ENCODE results near the genes GAS1 and SPIN1.

- PRO-cap, result no peak
Observed at GRCh38 chr9:84139248-84139541, 158.6 kb downstream of the RMI1 start.

GRCh38 chr9:84851908-84852340 lies 182.4 kb downstream of the NTRK2 start:
- PRO-cap, result no peak

DNA sequence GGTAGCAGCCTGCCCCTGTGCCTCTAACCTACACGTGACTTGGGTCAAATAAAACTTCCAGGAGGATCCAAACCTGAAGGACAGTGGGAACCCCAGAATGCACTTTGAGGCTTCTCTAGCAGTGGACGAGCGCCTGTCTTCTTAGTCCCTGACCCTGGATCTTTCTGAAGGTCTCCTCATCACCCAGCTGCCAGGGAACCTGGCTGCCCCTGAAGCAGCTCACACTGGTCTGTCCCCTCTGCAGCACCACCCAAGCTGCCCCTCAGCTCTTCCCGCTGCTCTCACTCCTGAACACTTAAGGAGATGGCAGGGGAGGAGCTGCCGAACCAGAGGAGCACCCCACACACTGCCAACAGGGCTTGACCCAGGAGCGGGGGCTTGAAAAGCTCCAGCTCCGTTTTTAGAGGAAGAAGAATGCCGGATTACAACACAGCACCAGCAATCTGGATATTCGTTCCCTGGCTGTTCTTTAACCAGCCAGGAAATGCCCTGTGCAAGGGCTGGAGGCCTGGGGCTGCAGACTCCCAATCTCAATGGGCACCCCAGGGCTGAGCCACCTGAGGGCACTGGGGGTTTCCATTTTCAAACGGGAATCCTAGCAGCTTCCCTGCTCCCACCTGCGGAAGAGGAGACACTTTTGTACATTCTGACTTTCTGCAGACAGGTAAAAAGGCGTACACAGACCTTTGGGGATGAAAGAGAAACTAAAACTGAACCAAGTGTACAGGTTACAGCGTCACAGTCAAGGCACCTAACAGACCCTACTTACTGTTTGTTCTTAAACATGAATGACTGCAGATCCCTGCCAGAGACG lies 36.4 kb downstream of the GOLM1 start:
- PRO-cap, result no peak

GRCh38 chr9:86127278-86127923 lies 28.0 kb upstream of the GOLM1 start:
- PRO-cap, result no peak

DNA sequence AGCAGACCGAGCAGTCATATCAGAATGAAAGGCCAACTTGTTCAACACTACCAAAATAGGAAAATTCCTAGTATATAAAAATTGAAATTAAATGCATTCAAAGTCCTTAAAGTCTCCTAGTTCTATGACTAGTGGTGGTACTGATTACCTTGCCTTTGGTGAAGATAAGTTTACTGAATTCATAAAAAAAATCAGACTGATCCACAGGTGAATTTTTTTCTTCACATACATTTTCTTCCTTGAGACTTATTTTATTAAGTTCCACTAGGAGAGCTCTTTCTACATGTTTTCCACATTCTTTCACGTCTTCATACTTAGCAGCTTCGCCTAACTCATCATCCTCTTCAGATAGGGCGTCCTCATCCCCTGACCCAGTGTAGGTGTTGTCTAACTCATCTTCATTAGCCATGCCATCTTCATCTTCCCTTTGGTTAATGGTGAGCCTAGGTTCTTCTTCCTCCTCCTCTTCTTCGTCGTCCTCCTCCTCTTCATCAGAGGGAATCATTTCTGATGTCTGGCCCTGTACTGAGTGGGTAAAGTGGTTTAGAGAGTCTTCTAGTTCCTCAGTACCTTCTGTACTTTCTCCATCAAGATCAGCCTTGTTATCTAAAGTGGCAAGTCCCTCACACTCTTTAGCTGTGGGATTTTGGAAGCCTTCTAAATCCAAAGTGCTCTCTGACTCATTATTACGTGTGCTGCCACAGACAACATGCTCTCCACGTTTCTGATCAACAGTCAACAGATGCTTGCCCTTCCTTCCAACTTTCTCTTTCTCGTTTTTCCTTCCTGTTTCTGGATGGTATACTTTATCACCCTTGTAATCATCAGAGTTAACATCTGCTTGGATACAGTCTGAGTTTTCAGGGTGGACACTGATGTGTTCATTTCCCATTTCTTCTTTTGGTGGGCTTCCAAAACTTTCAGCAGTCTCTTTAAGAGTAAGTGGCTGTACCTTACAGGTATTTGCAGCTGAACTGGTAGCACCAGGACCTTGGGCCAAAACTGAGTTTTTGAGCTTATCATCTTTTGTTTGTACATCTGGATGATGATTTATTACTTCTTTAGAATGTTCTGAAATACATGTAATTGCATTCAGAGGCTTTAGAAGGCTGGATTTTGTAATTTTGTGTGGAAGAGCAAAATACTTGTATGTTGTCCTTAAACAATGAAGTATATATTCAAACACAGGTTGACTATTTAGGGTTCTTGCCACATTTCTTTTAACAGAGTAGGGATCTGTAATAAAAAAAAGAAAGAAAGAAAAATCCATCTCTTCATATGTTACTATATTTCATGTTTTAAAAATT lies 31.0 kb downstream of the TUT7 start:
- PRO-cap, result no peak

DNA sequence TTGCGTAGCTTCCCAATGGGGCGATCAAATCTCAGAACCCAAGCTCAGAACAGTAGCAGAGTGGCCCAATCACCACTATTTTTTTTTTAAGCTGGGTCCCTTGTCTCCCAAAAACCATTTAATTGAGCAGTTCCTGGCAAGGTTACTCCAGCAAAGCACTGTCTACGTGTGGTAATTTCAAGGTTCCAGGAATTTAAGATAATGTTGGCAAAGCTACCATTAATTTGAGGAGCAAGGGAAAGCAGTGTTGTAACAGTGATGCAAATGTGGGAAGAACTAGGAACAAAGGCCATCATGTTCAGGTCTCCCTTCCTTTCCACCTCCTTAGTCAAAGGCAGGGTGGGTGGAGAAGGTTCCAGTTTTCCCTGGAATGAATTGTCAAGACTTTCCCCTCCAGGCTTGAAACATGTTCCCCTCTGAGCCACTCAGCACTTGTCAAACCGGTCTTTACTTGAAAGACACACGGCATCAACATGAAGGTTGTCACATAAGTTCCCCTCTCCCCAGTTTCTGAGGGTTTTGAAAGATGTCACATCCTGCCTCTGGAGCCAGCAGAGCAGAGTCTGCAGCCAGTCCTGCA lies 226.1 kb downstream of the GAS1 start:
- PRO-cap, result no peak

GRCh38 chr9:86946721-86947574 lies at the start of gene GAS1:
GAS1 (minus strand) TSS chr9:86947506.
- PRO-cap, result no peak

DNA sequence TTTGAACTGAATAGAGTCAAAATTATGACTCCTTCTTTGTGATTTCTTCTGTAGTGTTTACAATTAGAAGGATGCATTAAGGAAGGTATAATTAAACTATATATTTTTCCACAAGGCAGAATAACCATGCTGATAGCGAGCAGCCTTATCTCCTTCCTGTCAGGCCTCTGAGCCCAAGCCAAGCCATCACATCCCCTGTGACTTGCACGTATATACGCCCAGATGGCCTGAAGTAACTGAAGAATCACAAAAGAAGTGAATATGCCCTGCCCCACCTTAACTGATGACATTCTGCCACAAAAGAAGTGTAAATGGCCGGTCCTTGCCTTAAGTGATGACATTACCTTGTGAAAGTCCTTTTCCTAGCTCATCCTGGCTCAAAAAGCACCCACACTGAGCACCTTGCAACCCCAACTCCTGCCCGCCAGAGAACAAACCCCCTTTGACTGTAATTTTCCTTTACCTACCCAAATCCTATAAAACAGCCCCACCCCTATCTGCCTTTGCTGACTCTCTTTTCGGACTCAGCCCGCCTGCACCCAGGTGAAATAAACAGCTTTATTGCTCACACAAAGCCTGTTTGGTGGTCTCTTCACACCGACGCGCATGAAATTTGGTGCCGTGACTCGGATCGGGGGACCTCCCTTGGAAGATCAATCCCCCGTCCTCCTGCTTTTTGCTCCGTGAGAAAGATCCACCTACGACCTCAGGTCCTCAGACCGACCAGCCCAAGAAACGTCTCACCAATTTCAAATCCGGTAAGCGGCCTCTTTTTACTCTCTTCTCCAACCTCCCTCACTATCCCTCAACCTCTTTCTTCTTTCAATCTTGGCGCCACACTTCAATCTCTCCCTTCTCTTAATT lies 86.9 kb upstream of the DAPK1 start:
- PRO-cap, result no peak

- PRO-cap, result no peak
Observed at GRCh38 chr9:87497127-87497339, 634 bp upstream of the DAPK1 start.

GRCh38 chr9:87498192-87499191 lies 825 bp downstream of the DAPK1 start:
- PRO-cap, result no peak

DNA sequence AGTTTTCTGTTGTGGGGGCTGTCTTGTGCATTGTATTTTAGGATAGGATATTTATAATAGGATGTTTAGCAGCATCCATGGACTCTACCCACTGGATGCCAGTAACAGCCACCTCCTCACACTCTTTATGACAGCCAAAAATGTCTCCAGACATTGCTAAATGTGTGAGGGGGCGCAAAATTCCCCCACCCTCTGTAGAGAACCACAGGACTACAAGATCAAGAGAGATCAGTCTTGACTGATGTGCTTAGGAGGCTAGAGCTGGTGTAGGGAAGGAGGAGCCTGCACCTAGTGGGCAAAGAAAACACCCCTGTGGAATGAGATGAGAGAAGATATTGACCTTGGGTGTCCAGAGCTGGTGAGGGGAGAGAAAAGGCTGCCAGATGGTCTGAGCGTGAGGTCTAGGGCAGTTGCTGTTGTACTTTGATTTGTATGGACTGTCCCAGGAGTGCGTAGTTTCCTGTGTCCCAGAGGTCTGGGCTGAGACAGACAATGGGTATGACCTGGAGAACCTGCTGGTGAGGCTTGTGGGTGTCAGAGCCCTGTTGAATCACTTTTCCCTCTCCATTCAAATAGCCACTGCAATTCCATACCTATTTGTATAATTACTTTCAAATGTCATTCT lies 16.3 kb downstream of the DAPK1 start:
- PRO-cap, result no peak

GRCh38 chr9:87631911-87633182 lies 93.6 kb upstream of the CTSL start:
- PRO-cap, result no peak

DNA sequence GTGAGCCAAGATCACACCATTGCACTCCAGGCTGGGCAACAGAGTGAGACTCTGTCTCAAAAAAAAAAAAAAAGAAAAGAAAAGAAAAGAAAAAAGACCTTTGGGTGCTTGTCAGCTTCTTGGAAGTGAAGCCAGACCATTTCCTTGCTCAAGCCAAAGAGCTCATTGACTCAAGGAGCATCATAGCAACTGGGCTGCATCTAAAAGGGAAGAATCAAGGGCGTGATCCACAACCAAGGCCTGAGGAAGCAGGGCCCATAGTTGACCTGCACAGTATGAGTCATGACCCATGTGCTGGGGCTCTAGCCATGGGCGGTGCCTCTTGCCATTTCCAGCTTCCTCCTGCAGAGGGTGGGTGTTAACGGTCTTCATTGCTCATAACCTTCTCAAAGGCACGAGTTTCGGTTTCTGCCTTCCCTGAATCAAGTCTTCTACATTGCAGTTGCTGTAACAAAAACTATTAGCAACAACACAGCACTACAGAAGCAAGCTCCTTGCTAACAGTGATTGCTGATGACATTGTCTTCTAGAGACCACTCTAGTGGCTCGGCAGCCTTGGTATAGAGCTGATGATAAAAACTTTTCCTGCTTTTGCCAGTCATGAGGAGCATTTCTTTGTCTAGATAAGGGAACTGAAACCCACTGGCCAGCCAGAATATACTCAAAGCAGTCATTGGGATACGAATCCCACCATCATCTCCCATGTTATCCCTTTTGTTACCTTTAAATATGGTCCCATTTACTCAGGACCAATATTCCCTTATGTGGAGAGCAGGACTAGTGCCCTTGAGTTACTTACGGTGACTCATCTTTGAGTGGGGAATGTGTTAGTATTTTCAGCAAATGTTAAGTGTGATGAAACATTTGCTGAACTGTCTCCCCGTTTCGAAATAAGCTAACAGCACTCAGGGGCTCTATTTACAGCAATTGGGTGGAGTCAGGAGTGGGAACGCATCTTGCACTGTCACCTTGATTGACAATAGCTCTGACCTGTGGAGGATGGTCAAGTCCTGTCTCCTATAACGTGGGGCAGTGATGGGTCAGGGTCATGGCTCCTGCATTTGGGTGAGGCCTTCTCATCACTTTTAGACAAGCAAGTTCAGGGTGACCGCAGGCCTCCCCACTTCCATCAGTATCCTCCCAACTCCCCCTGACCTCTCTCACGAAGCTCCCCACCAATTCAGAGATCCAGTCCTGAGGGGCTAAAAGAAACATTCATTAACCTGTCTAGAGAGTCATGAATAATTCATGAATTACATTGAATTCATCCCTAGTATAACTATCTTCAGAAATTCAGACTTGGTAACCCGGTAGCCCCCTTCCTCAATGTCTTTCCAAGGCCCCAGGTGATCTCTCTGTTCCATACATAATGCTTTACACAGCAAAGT lies 67.2 kb downstream of the CTSL start:
- PRO-cap, result no peak

- PRO-cap, result no peak
Observed at GRCh38 chr9:87812440-87812698, 70.3 kb upstream of the SPATA31E1 start.

- PRO-cap, result no peak
Observed at GRCh38 chr9:87933728-87934138, 22.3 kb upstream of the ENSG00000283205 start.

DNA sequence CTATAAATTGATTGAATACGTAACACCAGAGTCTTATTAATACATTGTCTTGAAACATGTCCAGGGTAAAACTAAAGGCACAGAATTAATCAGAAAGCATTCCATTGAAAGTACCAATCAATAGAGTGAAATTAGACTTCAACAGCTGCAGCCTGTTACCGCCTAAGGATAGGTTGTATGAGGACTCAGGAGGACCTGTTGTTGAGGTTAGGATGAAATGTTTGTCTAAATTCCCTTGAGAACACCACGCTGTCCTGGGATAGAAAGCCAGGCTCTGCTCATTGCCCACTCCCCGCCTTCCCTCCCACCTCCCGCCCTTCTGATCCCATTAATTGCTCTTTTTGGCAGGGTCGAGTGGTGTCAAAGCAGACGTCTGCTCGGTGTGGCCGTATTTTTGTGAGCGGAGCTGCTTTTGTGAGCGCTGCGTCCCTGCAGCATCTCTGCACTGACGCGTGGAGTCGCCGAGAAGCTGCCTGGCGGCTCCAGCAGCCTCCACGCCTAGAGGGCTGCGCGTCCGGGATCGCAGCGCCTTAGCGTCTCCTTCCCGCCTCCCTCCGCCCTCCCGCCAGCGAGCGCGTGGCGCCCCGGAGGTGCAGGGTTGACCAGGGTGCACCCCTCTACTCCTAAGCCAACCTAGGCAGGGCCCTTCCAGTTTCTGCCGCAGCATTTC lies 62.3 kb downstream of the SPATA31C2 start:
- PRO-cap, result no peak

GRCh38 chr9:88322679-88323416 lies 65.4 kb upstream of the SPIN1 start:
- PRO-cap, result no peak

GRCh38 chr9:88387080-88388156 lies 826 bp upstream of the SPIN1 start:
- PRO-cap, result no peak

GRCh38 chr9:88388157-88388527 lies at the start of gene SPIN1:
SPIN1 (plus strand) TSS chr9:88388444.
- PRO-cap, result unidirectional peak, plus-strand start at chr9:88388461

DNA sequence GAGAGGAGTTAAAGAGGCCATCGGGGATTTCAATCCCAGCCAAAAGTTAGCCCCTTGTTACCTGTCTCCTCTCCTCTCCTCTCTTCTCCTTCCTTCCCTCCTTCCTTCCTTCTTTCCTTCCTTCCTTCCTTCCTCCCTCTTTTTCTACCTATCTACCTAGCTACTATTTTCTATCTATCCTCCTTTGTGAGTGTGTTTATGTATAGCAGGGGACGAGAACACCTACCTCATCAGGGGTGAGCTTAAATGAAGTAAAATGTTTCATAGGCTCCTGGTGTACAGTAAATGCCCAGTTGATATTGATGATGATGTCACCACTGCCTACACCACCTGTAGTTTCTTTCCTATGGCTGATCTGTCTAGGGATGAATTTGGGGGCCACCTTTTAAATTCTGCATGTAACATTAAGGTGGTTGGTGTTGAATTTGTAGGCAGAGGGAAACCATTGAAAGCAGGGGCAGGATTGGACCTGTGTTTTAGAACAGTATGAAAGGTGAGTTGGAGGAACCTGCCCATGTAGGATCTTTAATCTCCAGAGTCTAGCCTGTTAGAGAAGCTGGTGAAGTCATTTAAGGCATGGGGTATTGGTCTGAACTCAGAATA lies 4.4 kb downstream of the SPIN1 start:
- PRO-cap, result no peak

Data from neutrophil (primary cell).